ENCODE data around the gene CYB5R3.

GRCh38 chr22:41382612-41383167, 948 bp downstream of the TEF start:
- RAMPAGE, long total RNA, result no peak
- RRBS, 2 experiments, result no CpG with 5 or more reads among the region's 21 CpGs
CAGE:
- cytosol, long polyA minus RNA, result no peak
- cytosol, long polyA plus RNA, result no peak
- long polyA plus RNA, result no peak
- nucleolus, long total RNA, result no peak
- nucleus, long polyA plus RNA, result no peak
- nucleus, long total RNA, result no peak

GRCh38 chr22:41410166-41410843, 28.6 kb downstream of the TEF start:
- RAMPAGE, long total RNA, result no peak
- RRBS, 2 experiments, result no CpG with 5 or more reads among the region's 11 CpGs
CAGE:
- cytosol, long polyA minus RNA, result no peak
- cytosol, long polyA plus RNA, result no peak
- long polyA plus RNA, result no peak
- nucleolus, long total RNA, result no peak
- nucleus, long polyA plus RNA, result no peak
- nucleus, long total RNA, result no peak

GRCh38 chr22:41446894-41447092, 192 bp upstream of the TOB2 start:
- RAMPAGE, long total RNA, result no peak
- RRBS, 2 experiments, result 1 to 3% methylated on average over 8 of the region's 20 CpGs
CAGE:
- cytosol, long polyA minus RNA, result no peak
- cytosol, long polyA plus RNA, result no peak
- long polyA plus RNA, result no peak
- nucleolus, long total RNA, result no peak
- nucleus, long polyA plus RNA, result no peak
- nucleus, long total RNA, result no peak

DNA sequence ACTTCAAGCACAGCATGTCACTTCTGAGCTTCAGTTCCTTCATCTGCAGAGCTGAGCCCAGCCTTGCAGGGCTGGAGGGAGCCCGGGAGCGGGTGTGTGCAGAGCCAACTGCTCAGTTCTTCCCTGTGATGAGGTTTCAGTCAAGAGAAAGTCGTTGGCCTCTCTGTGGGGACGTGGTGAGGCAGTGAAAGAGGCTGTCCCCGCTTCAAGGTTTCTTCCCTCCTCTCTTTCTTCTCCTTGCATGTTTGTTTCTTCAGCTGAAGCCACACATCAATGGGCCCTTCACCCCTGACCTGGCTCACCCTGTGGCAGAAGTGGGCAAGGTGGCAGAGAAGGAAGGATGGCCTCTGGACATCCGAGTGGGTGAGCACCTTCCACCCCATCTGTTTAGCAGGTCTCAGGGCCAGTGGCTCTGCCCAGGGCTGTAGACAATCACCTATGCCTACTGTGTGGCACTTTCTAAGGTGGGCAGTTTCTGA, 24.3 kb downstream of the POLR3H start:
- RAMPAGE, long total RNA, result no peak
- RRBS, 2 experiments, result no CpG with 5 or more reads among the region's 6 CpGs
CAGE:
- cytosol, long polyA minus RNA, result no peak
- cytosol, long polyA plus RNA, result no peak
- long polyA plus RNA, result no peak
- nucleolus, long total RNA, result no peak
- nucleus, long polyA plus RNA, result no peak
- nucleus, long total RNA, result no peak

GRCh38 chr22:41551023-41551305, 6.7 kb upstream of the POLR3H start:
- RAMPAGE, long total RNA, result no peak
- RRBS, 2 experiments, result no CpG with 5 or more reads among the region's 6 CpGs
CAGE:
- cytosol, long polyA minus RNA, result no peak
- cytosol, long polyA plus RNA, result no peak
- long polyA plus RNA, result no peak
- nucleolus, long total RNA, result no peak
- nucleus, long polyA plus RNA, result no peak
- nucleus, long total RNA, result no peak

DNA sequence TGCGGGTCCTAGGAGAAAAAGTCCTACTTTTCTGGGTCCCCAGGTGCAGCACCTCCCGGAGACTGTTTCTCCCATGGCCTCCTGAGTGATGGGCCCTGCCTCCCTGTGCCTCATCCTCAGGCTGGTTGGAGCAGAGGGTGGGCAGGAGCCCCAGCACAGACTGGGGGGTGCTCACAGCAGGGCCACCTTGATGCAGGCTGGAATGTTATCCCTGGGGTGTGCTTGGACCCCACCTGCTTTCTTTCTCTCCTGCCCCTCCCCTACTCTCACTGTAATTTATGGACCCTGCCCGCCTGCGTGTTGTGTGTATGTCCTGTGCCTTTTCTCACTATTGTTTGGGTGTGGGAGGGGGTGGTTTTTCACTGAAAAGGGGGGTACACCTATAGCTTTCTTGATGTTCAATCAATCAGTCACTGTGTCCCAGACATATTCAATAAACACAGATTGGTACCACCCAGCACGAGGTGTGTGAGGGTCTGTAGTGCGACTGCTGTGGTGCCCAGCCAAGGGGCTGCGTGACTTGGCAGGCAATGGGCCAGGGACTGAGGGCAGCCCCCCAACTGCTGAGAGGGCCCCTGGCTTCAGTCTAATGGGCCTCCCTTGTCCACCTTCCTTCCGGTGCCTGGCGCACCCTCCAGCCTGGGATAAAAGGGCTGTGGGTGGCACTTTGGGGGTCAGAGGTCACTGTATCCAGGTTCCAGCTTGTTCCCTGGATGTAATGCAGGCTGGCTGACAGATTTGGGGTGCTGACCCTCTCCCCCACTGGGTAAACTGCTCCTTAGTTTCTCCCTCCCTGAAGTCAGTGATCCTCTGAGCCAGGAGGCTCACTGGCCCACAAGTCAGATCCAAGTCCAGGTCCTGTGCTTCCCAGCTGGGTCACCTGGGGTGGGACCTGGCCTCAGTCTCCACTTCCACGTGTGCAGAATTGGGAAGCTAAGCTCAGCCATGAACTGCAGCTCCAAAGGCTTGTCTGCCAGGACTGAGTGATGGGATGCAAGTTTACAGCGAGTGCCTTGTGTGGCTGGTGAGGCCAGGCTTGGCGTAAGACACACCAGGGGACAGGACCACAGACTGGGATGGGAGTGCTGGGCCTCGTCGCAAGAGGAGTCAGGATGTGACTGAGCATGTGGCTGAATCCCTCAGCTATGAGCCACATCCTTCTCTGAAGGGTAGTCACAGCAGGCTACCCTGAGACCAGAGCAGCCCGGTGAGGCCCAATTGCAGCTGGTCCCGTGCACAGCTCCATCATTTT, 7.6 kb downstream of the SHISA8 start:
- RAMPAGE, long total RNA, result no peak
- RRBS, 2 experiments, result no CpG with 5 or more reads among the region's 16 CpGs
CAGE:
- cytosol, long polyA minus RNA, result no peak
- cytosol, long polyA plus RNA, result no peak
- long polyA plus RNA, result no peak
- nucleolus, long total RNA, result no peak
- nucleus, long polyA plus RNA, result no peak
- nucleus, long total RNA, result no peak

GRCh38 chr22:41908101-41908874, 6.6 kb downstream of the SHISA8 start:
- RAMPAGE, long total RNA, result no peak
- RRBS, 2 experiments, result no CpG with 5 or more reads among the region's 6 CpGs
CAGE:
- cytosol, long polyA minus RNA, result no peak
- cytosol, long polyA plus RNA, result no peak
- long polyA plus RNA, result no peak
- nucleolus, long total RNA, result no peak
- nucleus, long polyA plus RNA, result no peak
- nucleus, long total RNA, result no peak

- RAMPAGE, long total RNA, result no peak
- RRBS, 2 experiments, result no CpG with 5 or more reads among the region's 2 CpGs
CAGE:
- cytosol, long polyA minus RNA, result no peak
- cytosol, long polyA plus RNA, result no peak
- long polyA plus RNA, result no peak
- nucleolus, long total RNA, result no peak
- nucleus, long polyA plus RNA, result no peak
- nucleus, long total RNA, result no peak
Observed at GRCh38 chr22:42059368-42059762, 11.2 kb downstream of the NAGA start.

- RAMPAGE, long total RNA, result no peak
- RRBS, 2 experiments, result no CpG with 5 or more reads among the region's 3 CpGs
CAGE:
- cytosol, long polyA minus RNA, result no peak
- cytosol, long polyA plus RNA, result no peak
- long polyA plus RNA, result no peak
- nucleolus, long total RNA, result no peak
- nucleus, long polyA plus RNA, result no peak
- nucleus, long total RNA, result no peak
Observed at GRCh38 chr22:42256104-42256579, 14.3 kb downstream of the TCF20 start.

DNA sequence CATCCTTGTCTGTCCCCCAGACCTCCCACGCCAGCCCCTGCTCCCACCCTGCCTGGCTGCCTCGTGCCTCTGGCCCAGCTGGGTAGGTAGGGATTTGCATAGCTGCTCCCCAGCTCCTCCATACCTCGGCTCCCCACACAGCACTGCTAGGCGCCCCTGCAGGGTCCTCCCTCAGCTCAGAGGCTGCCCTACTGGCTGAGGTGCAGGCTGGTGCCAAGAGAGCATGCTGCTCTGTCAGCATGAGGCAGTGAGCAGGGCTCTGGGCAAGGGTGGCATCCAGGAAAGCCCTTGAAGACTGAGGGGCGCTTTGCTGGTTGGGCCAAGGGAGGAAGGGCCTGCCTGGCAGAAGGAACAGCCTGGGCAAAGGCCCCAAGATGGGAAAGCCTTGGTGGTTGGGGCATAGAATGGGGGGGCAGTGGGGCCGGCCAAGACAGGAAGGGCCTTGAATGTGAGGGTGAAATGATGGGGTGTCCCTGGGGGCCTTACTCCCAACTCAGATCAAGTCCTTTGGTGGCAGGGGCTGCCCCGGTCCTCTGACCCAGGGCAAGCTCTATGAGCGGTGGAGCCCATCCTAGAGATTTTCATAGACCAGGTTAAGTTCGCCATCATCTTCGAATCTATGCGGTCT, 47.5 kb downstream of the NFAM1 start:
- RAMPAGE, long total RNA, result no peak
- RRBS, 2 experiments, result 27% methylated on average over 2 of the region's 11 CpGs; no CpG with 5 or more reads in 1 of the 2 experiments
CAGE:
- cytosol, long polyA minus RNA, result no peak
- cytosol, long polyA plus RNA, result no peak
- long polyA plus RNA, result no peak
- nucleolus, long total RNA, result no peak
- nucleus, long polyA plus RNA, result no peak
- nucleus, long total RNA, result no peak

DNA sequence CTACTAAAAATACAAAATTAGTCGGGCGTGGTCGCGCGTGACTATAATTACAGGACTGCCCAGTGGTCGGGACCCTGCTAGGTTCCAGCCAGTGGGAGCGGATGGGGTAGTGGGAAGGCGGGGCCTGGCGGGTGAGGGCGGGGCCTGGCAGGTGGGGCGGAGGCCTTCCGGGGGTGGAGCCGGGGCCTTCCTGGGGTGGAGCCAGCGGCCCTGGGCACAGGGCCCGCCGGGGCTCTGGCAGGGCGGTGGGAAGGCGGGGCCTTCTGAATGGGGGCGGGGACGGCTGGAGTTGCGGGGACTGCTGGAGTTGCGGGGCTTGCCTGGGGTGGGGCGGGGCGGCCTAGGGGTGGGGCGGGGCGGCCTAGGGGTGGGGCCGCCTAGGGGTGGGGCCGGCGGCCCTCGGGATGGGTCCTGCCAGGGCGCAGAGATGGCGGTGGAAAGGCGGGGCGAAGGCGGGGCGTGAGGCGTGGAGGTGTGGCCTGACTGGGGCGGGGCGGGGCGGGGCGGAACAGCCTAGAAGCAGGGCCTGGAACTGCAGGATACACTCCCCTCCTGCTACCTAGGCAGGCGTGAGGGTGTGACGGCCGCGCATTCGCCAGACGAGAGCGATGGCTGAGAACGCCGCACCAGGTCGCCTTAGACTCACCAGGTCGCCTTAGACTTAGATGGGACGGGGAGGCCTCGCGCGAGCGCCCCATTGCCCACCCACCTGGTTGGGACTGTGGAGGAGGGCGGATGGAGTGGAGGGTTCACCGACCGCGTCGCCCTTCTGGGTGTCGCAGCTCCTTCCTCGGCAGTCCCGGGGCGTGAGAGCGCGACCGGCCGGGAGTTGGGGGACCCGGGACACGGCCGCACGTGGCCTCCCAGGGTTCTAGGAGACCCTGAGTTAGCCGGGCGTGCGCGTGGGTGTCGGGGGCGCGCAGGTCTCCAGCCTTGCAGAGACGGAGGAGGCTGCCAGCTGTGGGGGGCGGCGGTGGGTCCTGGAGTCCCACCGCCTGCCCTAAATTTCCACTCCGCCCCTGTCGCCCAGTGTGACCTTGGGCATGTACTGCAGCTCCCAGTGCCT, 19.2 kb downstream of the RRP7A start:
- RAMPAGE, long total RNA, result no peak
- RRBS, 2 experiments, result 10 to 12% methylated on average over 5 of the region's 87 CpGs
CAGE:
- cytosol, long polyA minus RNA, result no peak
- cytosol, long polyA plus RNA, result no peak
- long polyA plus RNA, result no peak
- nucleolus, long total RNA, result no peak
- nucleus, long polyA plus RNA, result no peak
- nucleus, long total RNA, result no peak

DNA sequence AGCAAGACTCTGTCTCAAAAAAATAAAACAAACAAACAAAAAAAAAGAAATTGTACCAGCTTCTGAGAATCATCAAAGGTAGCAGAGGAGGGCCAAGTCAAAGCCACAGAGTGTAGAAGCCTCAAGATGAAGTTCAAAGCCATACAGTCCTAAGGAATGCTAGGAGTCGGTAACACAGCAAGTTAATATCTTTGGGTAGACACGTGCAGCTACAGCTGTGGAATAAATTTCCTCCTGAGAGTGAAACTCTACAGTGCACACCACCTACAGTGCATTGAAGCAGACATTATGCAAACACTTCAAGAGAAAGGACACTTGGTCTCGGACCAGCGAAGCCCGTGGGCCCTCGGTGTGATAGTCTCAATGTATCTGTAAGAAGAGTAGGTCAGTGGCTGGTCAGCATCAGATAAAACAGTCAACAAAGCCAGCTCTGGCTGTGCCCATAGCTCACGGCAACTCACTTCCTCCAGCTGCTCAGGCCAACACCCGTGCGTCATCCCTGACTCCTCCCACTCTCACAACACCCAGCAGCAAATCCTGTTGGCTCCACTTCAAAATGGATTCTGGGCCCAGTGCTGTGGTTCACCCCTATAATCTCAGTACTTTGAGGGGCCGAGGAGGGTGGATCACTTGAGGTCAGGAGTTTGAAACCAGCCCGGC, 16.5 kb upstream of the SERHL2 start:
- RAMPAGE, long total RNA, result no peak
- RRBS, 2 experiments, result no CpG with 5 or more reads among the region's 11 CpGs
CAGE:
- cytosol, long polyA minus RNA, result no peak
- cytosol, long polyA plus RNA, result no peak
- long polyA plus RNA, result no peak
- nucleolus, long total RNA, result no peak
- nucleus, long polyA plus RNA, result no peak
- nucleus, long total RNA, result no peak

- RAMPAGE, long total RNA, result no peak
- RRBS, 2 experiments, result no CpG with 5 or more reads among the region's 24 CpGs
CAGE:
- cytosol, long polyA minus RNA, result no peak
- cytosol, long polyA plus RNA, result no peak
- long polyA plus RNA, result no peak
- nucleolus, long total RNA, result no peak
- nucleus, long polyA plus RNA, result no peak
- nucleus, long total RNA, result no peak
Observed at GRCh38 chr22:42564918-42565283, 11.1 kb downstream of the SERHL2 start.

GRCh38 chr22:42626984-42627713, 12.5 kb upstream of the POLDIP3 start:
- RAMPAGE, long total RNA, result no peak
- RRBS, 2 experiments, result no CpG with 5 or more reads among the region's 27 CpGs
CAGE:
- cytosol, long polyA minus RNA, result no peak
- cytosol, long polyA plus RNA, result no peak
- long polyA plus RNA, result no peak
- nucleolus, long total RNA, result no peak
- nucleus, long polyA plus RNA, result no peak
- nucleus, long total RNA, result no peak

DNA sequence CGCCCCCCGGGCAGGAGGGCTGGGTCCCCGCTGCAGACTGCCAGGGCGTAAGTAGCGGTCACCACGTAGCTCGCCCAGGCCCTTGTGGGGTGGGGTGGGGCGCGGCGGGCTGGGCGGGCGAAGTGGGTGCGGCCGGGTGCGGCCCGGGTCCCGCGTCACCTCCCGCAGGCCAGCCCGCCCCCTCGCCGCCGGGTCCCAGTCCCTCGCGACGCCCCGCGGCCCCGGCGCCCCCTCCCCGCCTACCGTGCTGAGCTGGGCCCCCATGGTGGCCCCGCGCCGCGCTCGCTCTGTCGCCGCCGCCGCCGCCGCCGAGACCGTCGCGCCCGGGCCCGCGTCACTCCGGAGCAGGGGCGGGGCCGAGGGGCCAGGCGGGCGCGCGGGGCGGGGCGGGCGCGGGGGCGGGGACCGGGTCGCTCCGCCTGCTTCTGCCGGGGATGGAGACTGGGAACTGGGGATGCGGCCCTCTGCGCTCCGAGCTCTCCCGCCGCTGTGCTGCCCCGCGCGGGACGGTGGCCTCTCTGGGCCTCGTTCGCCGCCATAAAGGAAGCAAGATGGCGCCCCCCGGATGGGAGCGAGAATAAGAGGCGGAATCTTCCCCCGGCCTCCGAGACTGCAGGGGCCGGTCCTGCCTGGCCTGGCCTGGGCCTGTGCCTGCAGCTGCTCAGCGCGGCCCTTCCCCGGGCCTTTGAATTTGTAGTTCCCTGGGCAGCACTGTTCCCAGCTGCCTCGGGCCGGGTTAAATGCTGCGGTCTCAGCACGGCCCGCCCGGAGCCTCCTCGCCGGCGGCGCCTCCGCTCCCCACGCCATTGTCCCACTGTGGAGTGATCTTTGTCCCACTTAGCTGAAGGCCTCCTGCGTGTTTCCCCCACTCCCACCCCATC, at the start of gene CYB5R3:
Gene CYB5R3 (minus strand): TSS at position 341 of the 881 bp plus-strand sequence.
- RAMPAGE, long total RNA, result start-site peak on the minus strand centred at position 302 of the sequence, 36 bp wide, 1,093 and 654 reads in 2 replicates; start-site peak on the plus strand centred at position 441 of the sequence, 81 bp wide, 37 and 27 reads in 2 replicates
- RRBS, 2 experiments, result 1 to 2% methylated on average over 27 to 45 of the region's 101 CpGs
CAGE:
- cytosol, long polyA minus RNA, result start-site peak on the minus strand centred at position 288 of the sequence, 16 bp wide, 47 reads
- cytosol, long polyA plus RNA, result start-site peak on the minus strand centred at position 311 of the sequence, 51 bp wide, 300 and 251 reads in 2 replicates
- long polyA plus RNA, result no peak
- nucleolus, long total RNA, result start-site peak on the plus strand centred at position 435 of the sequence, 20 bp wide, 27 reads
- nucleus, long polyA plus RNA, result no peak
- nucleus, long total RNA, result no peak

DNA sequence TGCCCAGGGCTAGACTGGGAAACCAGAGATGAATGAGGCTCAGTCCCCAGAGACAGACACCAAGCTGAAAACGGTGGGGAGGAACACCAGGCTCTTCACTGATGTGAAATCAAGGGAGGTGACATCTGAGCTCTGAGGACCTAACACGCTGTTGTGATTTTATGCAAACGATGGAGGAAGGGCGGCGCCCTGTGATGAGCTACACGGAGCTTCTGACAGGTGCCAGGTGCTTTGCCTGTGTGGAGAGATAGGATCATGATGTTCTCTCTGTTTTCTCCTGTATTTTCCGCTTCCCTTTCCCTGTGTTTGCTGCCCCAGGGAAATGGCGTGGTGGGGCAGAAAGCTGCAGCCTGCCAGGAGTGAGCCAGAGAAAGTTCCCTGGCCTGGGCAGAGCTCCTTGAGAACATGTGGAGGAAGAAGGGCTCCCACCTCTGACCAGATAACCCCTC, 6.6 kb upstream of the CYB5R3 start:
- RAMPAGE, long total RNA, result no peak
- RRBS, 2 experiments, result no CpG with 5 or more reads among the region's 8 CpGs
CAGE:
- cytosol, long polyA minus RNA, result no peak
- cytosol, long polyA plus RNA, result no peak
- long polyA plus RNA, result no peak
- nucleolus, long total RNA, result no peak
- nucleus, long polyA plus RNA, result no peak
- nucleus, long total RNA, result no peak

DNA sequence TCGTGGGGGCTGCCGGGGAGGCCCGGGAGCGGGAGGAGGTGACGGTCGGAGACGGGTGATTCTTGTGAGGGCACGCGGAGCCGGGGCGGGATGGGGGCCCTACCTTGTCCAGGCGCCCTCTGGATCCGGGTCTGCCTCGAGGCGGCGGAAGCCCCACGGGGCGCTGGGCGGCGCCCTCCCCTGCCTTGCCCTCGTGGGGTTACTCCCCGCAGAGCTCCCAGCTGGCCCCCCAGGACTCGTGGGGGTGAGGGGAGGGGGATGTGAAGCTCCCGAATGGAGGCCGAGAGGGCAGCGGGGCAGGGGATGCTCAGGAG, 13.3 kb upstream of the CYB5R3 start:
- RAMPAGE, long total RNA, result no peak
- RRBS, 2 experiments, result 2 to 5% methylated on average over 11 of the region's 26 CpGs
CAGE:
- cytosol, long polyA minus RNA, result no peak
- cytosol, long polyA plus RNA, result no peak
- long polyA plus RNA, result no peak
- nucleolus, long total RNA, result start-site peak on the minus strand centred at position 131 of the sequence, 20 bp wide, 5 reads
- nucleus, long polyA plus RNA, result no peak
- nucleus, long total RNA, result no peak

GRCh38 chr22:42683174-42683960, 34.2 kb upstream of the CYB5R3 start:
- RAMPAGE, long total RNA, result no peak
- RRBS, 2 experiments, result no CpG with 5 or more reads among the region's 12 CpGs
CAGE:
- cytosol, long polyA minus RNA, result no peak
- cytosol, long polyA plus RNA, result no peak
- long polyA plus RNA, result no peak
- nucleolus, long total RNA, result no peak
- nucleus, long polyA plus RNA, result no peak
- nucleus, long total RNA, result no peak

- RAMPAGE, long total RNA, result no peak
- RRBS, 2 experiments, result no CpG with 5 or more reads among the region's 9 CpGs
CAGE:
- cytosol, long polyA minus RNA, result no peak
- cytosol, long polyA plus RNA, result no peak
- long polyA plus RNA, result no peak
- nucleolus, long total RNA, result no peak
- nucleus, long polyA plus RNA, result no peak
- nucleus, long total RNA, result no peak
Observed at GRCh38 chr22:42806112-42806694, 50.9 kb downstream of the ARFGAP3 start.

DNA sequence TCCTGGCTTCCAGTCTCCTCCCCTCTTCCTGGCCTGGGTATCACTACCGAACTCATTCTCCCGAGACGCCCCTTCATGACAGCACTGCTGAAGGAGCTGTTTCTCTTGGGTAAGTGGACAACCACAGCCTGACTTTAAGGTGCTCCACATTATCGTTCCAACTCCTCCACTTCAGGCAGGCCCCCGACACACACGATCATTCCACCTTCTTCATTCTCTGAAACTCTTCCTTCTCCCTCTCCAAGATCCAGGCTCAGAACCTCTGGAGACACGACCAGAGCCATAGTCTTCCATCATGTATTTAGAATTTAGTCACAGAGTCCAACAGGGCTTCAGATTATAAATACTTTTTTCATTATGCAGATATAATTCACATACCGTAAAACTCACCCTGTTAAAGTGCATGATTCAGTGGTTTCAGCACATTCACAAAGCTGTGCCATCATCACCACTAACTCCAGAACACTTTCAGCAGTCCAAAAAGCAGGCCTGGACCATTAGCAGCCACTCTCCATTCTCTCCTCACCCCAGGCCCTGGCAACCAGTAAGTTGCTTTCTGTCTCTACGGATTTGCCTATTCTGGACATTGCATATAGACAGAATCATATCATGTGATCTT, 36.1 kb downstream of the ARFGAP3 start:
- RAMPAGE, long total RNA, result no peak
- RRBS, 2 experiments, result no CpG with 5 or more reads among the region's 9 CpGs
CAGE:
- cytosol, long polyA minus RNA, result no peak
- cytosol, long polyA plus RNA, result no peak
- long polyA plus RNA, result no peak
- nucleolus, long total RNA, result no peak
- nucleus, long polyA plus RNA, result no peak
- nucleus, long total RNA, result no peak